ENCODE measurements around the genes TMPRSS2 and TFF2.

DNA sequence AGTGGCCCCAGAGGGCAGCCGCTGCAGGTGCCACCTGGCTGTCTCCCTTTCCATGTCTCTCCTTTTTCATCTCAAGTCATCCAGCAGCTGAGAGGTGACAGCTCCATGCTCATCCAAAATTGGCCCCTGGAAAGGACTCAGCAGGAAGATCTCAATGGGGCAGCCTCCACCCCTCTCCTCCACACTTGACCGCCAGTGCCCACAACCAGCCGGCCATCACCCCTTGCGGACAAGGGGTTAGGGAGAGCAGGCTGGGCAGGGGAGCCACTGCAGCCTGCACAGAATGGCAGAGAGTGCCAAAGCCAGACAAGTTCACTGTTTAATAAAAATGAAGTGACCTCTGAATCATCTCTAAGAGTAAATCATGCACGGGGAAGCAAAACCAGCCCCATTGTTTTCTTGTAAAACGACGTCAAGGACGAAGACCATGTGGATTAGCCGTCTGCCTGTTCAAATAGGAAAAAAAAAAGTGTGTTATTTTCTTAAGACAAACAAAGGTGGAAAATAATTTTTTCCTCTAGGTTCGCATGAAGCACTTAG, 39.7 kb downstream of the MX1 start:
- PRO-cap: no peak
- RRBS, 2 experiments: no CpG with 5 or more reads among the region's 10 CpGs

- PRO-cap: no peak
- RRBS, 2 experiments: no CpG with 5 or more reads among the region's 5 CpGs
Measured at GRCh38 chr21:41502004-41502258, 6.0 kb downstream of the TMPRSS2 start.

- PRO-cap: no peak
- RRBS, 2 experiments: 1 to 4% methylated on average over 23 to 37 of the region's 70 CpGs
Measured at GRCh38 chr21:41507826-41508462, at the start of gene TMPRSS2. TMPRSS2 (minus strand) TSS chr21:41508158.

- PRO-cap: no peak
- RRBS, 2 experiments: no CpG with 5 or more reads among the region's 7 CpGs
Measured at GRCh38 chr21:41526276-41526694, 18.3 kb upstream of the TMPRSS2 start.

- PRO-cap: no peak
- RRBS, 2 experiments: 78% methylated on average over 2 of the region's 19 CpGs; no CpG with 5 or more reads in 1 of the 2 experiments
Measured at GRCh38 chr21:41668756-41669347, 98.0 kb downstream of the RIPK4 start.

- PRO-cap: no peak
- RRBS, 2 experiments: no CpG with 5 or more reads among the region's 14 CpGs
Measured at GRCh38 chr21:41677581-41678197, 89.2 kb downstream of the RIPK4 start.

DNA sequence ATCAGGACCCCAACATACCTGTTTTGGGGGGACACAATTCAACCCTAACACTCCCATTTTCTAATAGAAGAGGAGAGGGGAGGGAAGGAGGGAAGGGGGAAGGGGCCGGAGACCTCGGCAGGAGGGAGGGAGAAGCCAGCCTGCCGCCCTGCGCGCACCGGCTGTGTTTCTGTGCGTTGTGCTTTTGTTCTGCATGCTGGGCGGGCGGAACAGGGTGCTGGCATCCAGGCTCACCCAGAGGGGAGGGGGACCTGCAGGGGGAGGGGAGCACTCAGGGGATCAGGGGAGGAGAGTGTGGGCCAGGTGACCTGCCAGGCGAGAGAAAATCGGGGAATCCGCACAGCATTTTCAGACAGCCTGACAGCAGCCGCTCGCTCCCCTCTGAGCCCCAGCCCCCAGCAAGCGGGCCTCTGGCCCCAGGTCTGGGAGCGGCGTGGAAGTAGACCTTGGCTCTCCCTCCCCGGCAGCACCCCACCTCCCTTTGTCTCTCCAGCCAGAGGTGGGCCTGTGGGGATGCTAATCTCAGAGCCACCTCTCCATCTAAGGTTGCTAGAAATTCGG, 54.6 kb downstream of the RIPK4 start:
- PRO-cap: no peak
- RRBS, 2 experiments: 11% methylated on average over 6 of the region's 19 CpGs

DNA sequence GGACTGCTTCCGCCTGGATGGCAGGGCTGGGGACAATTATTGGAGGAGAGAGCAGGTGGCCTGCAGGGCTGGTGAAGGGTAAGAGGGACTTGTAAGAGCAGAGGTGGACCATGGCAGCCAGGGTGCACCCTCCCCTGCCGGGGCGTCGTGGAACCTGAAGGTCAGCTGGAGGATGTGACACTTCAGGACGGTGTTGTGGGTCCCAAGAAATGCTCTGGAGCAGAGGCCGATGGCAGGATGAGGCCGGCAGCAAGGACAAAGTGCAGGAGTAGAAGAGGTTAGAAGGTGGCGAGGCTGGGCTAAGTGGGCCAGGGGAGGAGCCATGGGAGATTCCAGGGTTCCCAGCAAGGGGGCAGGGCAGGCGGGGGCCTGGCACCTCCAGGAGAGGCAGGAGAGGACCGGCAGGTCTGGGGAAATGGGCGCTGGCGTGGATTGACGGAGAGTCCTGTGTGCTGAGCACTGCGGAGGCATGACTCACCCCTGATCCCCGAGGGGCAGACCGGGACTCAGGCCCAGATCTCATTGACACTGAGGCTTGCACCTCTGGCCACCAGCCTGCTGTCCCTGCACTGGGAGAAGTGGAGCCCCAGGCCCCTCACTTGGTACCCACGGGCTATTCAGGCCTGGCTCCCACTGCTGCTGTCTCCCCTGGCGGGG, 40.0 kb downstream of the RIPK4 start:
- PRO-cap: no peak
- RRBS, 2 experiments: 41% methylated on average over 8 of the region's 18 CpGs; no CpG with 5 or more reads in 1 of the 2 experiments

- PRO-cap: no peak
- RRBS, 2 experiments: no CpG with 5 or more reads among the region's 18 CpGs
Measured at GRCh38 chr21:41901138-41902042, 22.2 kb upstream of the PRDM15 start.

DNA sequence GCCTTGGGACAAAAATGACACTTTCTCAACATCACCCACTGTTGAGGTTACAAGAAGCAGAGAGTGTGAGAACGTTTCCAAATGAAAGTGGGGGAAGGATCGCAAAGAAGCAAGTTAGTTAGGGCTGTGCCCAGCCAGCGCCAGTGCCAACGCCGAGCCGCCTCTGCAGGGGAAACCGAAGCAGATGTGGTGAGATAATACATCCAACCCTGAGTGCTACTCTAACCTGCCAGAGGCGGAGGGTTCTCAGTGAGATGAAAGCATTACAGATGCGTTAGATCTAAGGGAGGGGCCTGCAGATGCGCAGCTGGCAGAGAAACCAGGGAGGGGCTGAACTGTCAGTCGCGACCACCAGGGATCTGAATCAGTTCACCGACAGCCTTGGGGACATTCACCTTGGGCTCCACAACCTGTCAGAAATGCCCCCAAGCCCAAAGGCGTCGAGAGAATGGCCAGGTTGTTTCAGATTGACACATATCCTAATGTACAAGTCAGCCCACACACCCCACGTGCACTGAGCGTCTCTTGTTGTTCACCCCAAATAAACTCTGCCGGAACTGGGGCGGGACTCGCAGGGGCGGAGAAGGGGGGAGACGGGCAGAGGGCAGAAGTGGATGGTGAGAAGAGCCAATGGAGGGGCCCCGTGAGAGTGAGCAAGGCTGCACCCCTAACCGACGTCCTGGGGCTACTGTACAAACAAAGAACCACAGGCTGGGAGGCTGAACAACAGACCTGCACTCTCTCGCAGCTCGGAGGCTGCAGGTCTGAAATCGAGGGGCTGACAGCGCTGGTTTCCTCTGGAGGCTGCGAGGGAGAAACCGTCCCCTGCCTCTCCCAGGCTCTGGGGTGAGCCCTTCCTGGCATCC, 8.7 kb upstream of the UMODL1 start:
- PRO-cap: no peak
- RRBS, 2 experiments: no CpG with 5 or more reads among the region's 31 CpGs

- PRO-cap: no peak
- RRBS, 2 experiments: no CpG with 5 or more reads among the region's 11 CpGs
Measured at GRCh38 chr21:42120658-42121265, 49.6 kb downstream of the UMODL1 start.

DNA sequence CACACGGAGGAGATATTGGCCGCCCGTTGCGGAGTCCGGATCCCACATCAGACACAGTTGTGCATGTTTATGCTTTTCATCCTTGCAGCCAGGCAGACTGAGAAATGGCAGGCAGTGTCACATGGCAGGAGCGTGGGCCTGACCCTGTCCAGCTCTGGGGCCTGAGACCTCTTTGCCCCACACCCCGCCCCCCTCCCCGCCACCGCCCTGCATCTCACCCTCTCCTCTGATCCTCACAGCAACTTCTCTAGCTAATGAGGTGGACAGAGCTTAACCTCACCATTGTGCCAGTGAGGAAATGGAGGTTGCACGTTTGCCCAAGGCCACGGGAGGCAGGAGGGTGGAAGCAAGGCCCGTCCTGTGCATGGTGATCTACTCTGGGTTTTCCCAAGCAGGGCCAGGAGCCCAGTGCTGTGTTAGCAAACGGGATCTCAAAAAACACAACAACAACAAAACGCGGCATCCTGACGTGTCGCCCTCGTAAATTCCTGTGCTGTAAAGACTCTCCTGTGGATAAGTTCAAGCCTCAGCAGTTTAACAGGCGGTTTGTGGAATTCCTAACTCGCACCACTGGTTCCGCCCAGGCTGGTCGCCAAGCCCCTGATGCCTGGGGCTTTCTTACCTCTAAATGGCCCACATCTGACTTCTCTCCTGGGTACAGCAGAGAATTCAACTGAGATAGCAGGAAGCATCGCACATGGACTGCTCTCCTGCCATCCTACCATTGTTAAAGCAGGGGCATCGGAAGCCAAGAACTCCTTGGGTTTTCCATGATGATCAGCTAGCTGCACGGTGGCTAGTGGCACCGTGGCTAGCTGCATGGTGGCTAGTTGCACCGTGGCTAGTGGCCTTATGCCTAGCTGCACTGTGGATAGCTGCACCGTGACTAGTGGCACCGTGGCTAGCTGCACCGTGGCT, 39.1 kb downstream of the TFF3 start:
- PRO-cap: no peak
- RRBS, 2 experiments: no CpG with 5 or more reads among the region's 30 CpGs

DNA sequence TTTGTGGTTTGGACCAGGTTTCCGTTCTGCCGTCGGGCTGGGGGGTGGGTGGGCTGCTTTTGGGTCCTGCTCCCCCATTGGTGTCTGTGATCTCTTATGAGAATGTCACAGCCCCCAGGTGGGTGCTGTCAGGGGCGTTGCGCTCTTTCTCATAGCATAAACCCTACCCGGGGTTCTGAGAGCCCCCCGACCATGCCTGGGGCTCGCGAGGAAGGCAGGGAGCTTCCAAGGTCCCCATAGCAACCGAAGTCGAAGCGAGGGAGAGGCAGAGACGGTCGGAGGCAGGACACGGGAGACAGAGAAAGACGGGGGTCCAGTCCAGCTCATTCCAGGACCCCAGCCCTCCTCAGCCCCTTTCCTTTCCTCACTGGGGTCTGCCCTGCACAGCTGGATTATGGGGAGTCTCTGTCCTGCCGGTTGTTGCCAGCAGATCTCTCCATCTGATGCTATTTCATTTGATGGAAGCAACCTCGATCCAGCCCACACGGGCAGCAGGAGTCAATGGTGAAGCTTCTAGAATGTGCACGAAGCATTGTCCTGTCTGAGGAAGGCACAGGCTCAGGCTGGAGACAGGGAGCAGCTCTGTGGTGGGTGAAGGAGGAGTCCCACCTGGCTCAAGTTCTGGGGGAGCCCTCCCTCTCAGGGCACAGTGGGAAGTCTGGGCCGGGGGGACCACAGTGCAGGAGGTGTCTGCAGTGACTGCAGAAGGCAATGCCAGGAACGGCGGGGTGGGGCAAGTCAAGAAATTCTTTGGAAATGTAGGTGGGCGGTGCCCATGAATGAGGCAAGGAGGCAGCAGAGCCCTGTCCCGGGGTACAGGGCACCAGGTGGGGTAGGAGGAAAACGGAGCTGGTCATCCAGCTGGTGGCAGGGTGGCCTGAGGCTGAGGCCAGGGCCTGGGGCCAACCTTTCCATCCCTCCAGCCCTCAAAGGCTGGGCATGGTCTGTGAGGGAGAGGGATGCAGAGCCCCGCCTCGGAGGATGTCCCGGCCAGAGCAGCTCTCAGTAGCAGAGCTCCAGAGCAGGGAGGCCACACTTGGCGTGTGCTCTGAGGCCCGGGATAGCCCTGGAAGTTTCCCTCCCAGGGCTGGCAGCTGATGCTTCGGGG, 5.0 kb downstream of the TFF3 start:
- PRO-cap: no peak
- RRBS, 2 experiments: 60 to 78% methylated on average over 2 to 3 of the region's 32 CpGs

- PRO-cap: no peak
- RRBS, 2 experiments: 72 to 91% methylated on average over 4 of the region's 16 CpGs
Measured at GRCh38 chr21:42350792-42351333, at the start of gene TFF2. TFF2 (minus strand) TSS chr21:42350994.

DNA sequence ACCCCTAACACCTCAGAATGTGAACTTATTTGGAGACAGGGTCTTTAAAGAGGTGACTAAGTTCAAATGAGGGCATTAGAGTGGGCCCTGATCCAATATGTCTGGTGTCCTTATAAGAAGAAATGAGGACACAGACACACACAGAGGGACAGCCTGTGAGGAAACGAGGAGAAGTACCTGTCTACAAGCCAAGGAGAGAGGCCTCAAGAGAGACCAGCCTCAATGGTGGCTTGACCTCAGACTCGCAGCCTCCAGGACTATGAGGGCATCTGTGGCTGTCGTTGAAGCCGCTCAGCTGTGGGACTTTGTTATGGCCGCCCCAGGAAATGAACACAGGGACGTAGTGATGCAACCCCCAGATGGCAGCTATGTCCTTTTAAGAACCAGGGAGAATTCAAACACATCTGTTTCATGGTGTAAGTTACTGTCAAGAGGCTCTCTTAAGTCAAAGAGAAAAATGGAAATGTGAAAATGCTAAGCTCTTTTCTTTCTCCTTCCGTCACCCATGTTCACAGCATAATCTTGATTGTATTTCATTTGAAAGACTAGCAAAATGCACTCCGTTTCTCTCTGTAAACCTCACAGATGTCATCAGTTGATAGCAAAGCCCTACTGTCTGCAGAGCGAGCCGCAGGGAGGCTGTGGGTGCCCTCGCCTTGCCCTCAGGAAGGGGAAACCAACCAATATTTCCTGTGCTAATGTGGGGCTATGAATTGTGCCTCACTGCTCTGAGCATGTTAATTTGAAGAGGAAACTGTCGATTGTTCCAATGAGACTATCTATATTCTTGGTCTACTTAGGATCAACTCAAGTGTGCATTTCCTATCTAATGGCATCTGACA, 21.3 kb downstream of the UBASH3A start:
- PRO-cap: no peak
- RRBS, 2 experiments: no CpG with 5 or more reads among the region's 12 CpGs

- PRO-cap: no peak
- RRBS, 2 experiments: no CpG with 5 or more reads among the region's 5 CpGs
Measured at GRCh38 chr21:42456353-42456737, 39.7 kb downstream of the RSPH1 start.

GRCh38 chr21:42460234-42460749, 35.7 kb downstream of the RSPH1 start:
- PRO-cap: no peak
- RRBS, 2 experiments: no CpG with 5 or more reads among the region's 8 CpGs

- PRO-cap: no peak
- RRBS, 2 experiments: no CpG with 5 or more reads among the region's 11 CpGs
Measured at GRCh38 chr21:42464785-42466089, 30.8 kb downstream of the RSPH1 start.

- PRO-cap: no peak
- RRBS, 2 experiments: 7 to 9% methylated on average over 1 of the region's 21 CpGs
Measured at GRCh38 chr21:42496780-42497275, 804 bp upstream of the RSPH1 start.

DNA sequence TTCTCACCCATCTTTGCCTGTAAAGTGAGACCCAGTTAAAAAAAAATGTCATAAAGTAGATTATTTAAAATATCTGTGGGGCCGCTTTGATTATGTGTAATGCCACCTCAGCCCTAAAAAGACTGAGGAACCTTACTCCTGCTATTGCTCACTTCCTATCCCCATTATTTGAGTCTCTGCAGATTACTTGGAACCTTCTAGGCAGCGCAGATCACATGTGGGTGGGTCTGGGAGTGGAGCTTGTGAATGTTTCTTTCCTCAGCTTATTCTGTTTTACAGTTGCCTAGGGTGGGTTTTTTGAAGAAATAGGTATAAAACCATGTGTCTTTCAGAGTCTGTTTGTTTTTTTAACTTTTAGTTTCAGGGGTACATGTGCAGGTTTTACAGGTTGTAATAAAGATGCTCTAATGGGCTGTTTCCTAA, 1.7 kb downstream of the SLC37A1 start:
- PRO-cap: no peak
- RRBS, 2 experiments: no CpG with 5 or more reads among the region's 2 CpGs